ENCODE measurements around a stretch of chr11.

DNA sequence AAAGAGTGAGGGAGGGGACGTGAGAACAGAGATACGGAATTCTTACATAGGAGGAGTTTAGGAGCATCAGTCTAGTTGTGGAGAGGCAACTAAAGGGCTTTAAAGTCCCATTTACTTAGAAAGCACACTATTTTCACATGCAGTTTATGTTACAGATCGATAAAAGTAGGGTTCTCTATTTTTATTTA is 2.7 kb upstream of the WEE1 start:
- PRO-cap: no peak

GRCh38 chr11:9572837-9573600 is 451 bp upstream of the WEE1 start:
- PRO-cap: bidirectional peak, plus-strand start at chr11:9573691, minus-strand start at chr11:9573340

DNA sequence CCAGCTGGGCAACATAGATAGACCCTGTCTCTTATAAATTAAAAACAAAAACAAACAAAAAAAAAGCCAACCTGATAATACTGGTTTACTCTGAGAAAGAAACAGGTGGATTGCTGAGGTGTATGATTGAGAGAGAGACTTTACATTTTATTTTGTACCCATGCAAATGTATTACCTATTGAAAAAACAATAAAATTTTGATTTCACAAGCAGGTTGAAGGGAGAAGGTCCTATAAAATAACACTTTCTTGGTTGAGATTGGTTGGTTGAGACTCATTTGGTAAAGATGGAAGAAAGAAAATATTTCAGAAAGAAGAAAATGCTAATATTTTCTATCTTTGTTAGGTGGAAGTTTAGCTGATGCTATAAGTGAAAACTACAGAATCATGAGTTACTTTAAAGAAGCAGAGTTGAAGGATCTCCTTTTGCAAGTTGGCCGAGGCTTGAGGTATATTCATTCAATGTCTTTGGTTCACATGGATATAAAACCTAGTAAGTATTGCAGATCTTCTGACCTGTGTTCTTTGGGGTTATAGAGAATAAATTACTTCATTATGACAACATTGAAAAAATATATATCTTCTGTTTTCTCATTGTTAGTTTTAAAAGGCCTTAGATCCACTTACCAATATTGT is 7.8 kb downstream of the WEE1 start:
- PRO-cap: no peak

DNA sequence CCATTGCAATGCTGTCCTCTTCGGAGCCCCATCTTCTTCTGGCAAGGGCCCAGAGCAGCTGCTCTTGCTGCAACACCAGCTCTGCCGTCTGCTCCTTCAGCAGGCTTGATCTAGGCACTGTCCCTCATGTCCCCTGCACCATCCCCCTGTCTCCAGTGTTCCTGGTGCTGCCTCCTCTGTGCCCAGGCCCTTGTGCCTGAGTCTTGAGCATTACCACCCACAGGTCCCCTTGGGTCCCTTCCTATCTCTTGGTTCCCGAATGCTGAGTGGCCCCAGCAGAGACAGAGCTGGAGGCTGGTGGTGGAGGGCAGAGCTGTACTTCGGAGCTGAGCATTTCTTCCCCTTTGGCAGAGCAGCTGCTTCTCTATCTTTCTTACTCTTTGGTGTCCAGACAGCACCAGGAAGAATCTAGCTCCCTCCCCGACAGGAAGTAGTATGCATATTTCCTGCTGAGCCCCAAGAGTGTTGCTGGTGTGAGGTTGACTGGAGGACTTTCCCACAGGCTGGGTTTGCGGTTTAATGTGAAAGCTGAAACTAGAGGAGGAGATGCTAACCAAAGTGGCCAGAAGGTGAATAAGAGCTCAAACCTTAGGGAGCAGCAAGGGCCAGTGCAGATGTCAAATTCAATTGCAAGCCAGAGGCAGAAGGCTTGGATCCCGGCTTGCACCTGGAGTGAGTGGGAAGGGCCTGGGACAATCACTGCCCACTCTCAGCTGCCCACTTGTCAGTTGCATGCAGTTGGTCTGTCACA is 27.8 kb downstream of the WEE1 start:
- PRO-cap: no peak

- PRO-cap: no peak
Measured at GRCh38 chr11:9681272-9682266, 17.7 kb downstream of the SWAP70 start.

DNA sequence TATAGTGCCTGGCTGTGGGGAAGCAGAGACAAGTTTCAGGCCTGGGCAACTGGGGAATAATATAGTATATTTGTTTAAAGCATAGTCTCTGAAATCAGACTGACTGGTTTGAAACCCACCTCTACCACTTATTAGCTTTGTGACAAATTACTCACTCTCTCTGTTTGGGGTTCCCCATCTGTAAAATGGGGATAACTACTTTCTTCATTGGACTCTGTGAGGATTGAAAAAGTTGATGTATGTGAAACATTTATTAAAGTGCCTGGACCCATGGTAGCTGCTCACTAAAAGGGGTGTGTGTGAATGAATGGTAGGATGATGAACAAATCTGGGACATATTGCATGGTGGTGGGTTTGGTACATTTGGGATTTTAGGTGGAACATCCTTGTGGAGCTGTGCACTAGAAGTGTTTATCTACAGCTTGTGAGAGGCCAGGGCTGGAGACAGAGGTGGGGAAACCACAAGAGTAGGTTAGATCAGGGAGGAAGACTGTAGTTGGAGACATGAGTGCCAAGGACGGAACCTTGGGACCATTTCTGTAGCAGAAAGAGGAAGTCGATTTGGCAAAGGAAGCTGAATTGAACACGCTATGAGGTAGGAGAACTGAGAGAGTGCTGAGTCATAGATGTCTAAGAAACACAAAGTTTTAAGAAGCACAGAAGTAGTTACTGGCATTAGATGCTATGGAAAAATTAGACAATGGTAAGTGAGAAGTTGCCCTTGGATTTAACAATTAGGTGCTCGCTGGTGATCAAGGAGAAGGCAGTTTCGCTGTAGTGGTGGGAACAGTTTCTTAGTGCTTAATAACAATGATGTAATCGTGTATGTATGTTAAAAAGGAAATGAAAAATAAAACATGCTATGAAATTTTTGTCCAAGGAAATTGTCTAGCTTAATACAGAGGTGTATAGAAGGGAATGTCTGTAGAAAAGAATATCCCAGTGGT is 52.7 kb downstream of the SWAP70 start:
- PRO-cap: no peak

DNA sequence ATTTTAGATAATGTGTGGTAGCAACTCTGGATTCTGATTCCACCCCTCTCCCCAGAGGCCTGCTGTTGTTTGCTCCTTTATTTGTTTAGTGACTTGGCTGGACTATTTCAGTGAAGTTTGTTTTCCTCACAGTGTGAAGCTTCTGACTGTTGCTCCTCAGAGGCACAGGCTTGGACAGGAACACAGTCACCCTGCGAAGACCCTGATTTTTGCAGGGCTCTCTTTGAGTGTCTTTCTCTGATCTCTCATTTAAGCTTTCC is 72.5 kb downstream of the SWAP70 start:
- PRO-cap: no peak

GRCh38 chr11:9922792-9923208 is 258.9 kb downstream of the SWAP70 start:
- PRO-cap: no peak

GRCh38 chr11:10310321-10310778 is 5.5 kb downstream of the ADM start:
- PRO-cap: no peak

DNA sequence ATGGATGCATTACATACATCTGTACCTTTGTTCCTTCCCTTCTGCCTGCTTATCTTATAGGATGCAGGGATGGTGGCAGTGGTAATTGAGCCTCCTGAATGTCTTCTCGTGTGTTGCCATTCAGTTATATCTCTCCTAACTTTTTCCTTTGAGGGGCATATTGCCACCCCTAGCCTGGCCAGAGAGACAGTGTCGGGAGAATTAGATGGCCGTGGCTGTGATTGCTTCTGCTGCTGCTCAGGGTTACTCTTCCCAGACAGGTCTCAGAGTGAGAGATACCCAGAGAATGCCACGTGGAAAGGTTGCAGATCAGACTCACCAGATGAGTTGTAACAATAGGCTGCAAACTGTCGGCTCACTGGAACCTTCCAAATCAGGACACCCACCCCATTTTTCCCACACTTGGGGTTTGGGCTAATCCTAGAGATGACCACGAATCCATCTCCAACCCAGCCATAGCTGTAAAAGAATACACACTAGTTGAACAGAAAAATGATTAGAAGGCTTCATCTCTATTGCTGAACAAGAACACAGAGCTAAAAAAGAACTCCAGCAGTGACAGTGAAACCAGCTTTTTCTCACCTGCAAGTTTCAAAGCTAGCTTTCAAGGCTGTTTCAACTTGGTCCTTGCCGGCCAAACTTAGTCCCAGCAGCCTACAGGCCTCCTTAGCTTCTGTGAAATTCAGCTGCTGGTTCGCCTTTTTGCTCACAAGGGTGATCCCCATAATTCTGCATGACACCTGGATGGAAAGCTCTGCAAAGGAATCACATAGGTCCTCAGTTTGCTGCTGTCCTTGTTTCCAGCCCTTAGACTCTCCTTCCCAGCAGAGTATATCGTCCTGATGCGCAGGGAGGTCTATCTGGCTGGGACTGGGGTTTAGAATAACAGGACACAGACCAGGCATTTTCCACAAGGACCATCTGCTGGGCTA is 4.6 kb downstream of the LYVE1 start:
- PRO-cap: no peak

GRCh38 chr11:10669096-10669644 is 24.4 kb downstream of the IRAG1 start:
- PRO-cap: no peak

DNA sequence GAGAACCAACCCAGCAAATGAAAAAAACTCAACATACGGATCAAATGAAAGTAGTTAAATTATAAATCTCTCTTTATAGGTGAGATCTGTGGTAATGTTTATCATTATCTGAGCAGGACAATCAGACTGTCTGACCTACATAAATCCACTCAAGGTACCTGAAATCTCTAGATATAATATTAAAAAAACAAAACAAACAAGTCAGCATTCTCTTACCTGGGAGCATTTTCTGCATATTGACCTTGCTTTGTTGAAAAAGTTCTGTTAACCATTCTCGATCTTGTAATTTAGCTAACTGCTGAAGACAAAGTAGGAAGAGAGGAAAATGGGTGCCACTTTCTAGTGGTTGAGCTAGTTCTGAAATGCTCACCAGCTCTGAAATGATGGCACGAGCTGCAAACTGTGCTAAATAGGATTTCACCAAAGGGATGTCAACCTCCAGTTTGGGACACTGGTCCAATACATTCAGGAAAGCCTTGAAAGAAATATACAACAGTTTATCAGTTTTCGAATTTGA is 8.8 kb downstream of the EIF4G2 start:
- PRO-cap: no peak

DNA sequence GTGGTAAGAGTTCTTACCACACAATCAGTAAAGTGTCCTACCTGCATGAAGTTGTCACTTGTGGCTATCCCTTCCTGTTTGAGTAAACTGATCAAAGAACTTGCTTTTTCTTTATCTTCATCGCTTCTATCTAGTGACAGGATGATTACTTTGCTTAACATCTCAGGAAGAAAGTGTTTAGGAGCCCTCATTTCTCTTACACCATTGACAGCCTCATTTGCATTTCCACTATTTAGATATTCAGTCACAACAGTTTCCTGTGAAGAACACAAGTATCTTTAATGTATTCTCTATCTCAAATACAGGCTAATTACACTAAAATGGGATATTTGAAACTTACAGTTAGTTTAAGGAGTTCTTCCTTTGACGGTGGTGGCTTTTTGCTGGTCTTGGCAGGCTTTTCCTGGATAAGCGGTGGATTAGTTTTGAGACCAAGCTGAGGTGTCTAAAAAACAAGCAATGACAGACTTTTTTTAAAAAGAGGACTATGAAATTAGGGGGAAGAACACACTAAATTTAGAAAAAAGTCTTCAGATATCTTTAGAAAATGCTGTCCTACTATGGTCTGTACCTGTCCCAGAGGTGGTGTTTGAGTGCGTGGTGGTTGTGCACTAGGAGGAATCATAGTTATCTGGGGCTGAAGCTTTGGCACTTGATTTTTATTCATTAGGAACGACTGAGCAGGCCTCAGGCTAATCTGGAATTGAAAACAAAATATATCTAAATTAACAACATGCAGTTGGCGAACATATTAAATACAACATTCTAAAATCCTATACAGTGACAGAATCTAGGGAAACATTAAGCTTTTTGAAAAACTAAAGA is 8.1 kb downstream of the EIF4G2 start:
- PRO-cap: no peak

- PRO-cap: no peak
Measured at GRCh38 chr11:10823057-10823699, 14.5 kb upstream of the EIF4G2 start.

DNA sequence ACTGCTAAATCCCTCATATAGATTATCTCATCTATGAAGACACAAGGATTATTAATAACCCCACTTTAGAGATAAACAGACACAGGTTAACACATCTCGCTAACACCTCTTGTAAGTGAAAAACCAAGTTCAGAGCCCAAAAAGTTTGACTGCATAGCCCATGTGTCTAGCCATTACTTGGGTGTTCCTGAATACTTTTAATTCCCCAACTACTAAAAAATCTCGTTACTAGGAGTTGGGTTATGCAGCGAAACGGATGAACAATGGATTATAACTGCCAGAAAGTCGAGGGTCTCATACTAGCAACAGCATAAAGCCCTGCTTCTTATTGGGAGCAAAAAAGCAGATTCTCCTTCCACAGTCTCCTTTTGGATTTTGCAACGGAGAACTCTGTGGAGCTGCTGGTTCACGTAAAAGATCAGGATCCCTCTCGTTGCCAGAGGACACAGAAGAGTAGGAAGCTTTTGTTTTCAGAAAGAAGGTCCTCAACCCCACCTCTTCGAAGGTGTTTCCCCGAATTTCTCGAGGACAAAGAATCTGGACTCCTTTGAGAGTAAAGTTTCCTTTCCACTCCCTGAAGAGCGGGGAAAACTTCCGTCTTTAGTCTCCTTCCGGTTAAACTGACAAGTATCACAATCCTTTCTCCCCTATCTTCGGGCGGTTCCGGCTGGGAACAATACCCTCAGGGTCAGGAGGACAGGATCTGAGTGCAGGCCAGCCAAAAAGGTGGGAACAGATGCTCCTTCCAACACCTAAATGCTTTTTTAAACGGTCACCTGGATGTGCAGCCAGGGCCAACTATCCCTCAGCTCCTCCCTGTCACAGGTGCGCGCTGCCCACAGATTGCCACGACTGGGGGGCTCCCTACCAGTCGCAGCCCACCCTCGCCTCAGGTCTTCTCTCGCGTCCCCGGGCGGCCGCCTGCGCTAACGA is 859 bp downstream of the ZBED5 start:
- PRO-cap: bidirectional peak, plus-strand start at position 679 of the sequence, minus-strand start at position 622 of the sequence

- PRO-cap: bidirectional peak, plus-strand start at chr11:10931194, minus-strand start at chr11:10931198; bidirectional peak, plus-strand start at chr11:10931415, minus-strand start at chr11:10931438
Measured at GRCh38 chr11:10931038-10932049, 73.5 kb upstream of the ZBED5 start.

DNA sequence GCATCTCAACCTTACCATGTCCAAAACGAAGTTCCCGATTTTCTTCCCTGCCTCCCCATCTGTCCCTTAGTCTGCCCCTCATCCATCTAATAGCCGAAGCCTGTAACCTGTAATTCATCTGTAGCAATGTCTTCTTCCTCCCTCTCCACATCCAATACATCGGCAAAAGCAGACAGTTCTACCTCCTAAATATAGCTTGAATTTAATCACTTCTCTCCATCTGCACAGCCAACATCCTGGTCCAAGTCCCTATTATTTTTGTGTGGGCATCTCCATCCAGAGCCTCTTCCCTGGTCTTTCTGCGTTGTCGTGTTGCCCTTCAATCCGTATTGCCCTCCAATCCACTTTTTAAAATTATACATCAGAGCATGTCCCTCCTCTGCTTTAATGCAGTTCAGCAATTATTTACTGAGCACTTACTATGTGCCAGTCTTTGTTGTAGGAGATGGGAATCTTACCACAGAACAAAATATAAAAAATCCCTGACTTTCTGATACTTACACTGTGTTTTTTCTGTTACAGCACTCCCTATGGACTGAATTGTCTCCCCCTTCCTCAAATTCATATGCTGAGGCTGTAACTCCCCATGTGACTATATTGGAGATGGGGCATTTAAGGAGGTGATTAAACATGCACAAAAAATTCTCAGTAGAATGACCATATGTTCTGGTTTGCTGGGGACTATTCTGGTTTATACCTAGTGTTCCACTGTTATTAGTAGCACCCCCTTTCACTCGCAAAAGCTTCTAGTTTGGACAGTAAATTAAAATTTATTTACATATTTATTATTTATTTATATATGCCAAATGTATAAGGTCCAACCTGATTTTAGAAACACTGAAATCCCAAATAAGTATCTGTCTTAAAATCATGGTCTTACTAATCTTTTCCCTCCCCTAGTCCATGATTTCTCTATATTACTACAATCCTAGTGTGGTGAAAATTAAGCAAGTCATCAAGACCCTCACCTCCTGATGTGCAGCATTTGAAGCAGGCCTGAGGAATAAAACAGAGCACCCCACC is 2.0 kb upstream of the CSNK2A3 start:
- PRO-cap: no peak

DNA sequence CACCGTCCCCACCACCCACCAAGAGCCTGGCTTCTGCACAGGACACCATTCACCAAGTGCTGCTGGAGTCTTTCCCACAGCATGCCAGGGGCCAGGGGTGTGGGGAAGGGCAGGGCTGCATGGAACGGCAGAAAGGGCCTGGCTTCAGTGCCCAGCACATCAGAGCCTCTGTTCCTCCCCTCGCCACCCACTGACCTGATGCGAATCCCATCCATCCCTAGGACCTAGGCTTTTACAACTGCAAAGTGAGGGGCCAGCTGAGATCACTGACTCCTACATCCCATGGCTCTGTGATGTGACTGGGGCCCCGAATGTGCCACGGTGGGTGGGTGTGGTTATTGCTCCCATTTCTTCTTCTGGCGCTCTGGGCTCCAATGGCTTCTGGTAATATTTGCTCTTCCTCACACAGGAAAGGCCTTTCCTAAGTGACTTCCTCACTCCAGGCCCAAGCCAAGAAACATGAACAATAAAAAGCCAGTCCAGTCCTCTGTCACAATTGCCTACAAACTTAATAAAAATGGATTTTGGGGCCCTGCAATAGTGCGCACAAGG is 78.3 kb downstream of the GALNT18 start:
- PRO-cap: no peak

DNA sequence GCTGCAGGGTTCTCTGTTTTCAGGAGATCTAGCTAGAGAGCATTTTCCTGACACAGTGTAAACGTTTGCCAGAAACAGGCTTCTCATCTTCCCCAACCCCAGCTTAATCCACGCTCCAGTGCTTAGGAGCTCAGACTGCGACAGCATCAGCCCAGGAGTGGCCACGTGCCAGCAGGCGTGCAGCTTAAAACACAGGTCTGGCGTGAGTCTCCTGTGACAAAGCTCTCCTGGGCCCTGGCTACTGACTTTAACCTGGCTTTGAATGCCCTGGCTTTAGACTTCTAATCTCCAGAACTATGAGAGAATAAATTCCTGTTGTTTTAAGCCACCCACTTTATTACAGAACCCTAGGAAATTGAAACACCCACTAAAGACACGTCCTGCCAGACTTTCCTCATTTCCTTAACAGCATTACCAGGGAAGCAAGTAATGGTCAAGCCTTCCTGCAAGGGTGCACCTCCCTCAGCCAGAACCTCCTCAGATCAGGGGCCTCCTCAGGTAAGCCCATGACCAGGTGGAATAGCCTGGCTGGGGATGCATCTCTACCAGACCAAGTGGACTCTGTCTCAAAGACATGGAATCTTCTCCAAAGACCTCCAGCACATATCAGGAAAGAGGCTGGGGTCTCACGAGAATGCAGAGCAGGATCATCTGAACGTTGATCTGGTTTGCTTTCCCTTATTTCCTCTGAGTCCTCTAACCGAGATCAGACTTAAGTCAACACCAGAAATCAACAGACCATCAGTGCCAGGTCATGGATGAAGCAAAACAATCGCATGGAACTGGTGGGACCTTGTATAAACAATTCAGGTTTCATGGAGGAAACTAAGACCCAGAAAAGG is 66.3 kb downstream of the GALNT18 start:
- PRO-cap: no peak

GRCh38 chr11:11979828-11980130 is 28.6 kb downstream of the DKK3 start:
- PRO-cap: no peak